CD14-positive monocyte (primary cell): ENCODE measurements around the genes UBAP2L, PMVK, PYGO2 and FLAD1.

DNA sequence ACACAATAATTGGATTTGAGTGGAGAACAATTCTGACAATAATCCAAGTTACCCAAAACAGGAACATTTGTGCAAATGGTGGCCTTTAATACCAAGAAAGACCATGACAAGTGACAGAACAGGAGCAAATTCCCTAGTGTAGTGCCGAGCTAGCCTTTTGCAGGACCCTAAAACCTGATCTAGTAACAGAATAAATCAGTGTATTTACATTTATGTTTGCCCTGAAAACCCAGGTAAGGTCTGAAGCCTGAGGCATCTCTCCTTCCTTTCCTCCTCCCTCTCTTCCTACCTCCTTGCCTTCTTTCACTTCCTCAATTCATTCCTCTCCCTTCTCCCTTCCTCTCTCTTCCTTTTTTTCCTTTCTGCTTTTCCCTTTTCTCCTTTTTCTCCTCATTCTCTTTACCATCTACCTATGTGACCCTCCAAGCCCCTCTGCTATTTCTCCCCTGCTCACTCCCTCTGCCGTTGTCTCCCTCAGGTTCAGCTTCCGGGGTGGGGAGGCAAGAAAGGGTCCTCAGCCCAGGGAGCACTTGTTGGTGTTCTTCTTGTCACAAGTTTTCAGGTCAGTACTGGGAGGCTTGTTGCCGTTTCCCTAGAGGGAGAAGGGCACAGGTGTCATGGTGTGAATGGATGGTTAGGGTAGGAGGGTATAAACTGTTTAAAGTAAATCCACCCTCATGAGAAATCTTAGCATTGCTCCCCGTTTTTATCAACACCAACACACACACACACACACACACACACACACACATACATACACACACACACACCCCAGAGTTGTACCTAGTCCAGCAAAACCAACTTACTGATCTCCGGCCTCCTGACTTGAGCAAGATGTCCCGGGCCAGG lies 4.3 kb downstream of the RAB13 start:
- CAGE, long polyA plus RNA, result no peak

- CAGE, long polyA plus RNA, result no peak
Observed at GRCh38 chr1:154183482-154184082, 8.3 kb downstream of the TPM3 start.

DNA sequence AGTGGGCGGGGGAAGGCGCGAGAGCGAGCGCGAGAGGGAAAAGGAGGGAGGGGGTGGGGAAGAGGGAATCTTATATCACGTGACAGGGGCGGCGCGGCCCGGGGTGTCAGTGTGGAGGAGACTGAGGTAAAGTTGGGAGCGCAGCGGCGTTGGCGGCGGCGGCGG lies at the start of gene UBAP2L:
TSS of gene UBAP2L (plus strand) at position 106 of the 165 bp plus-strand sequence.
- CAGE, long polyA plus RNA, result start-site peak on the plus strand centred at position 65 of the sequence, 90 bp wide, 144 and 203 reads in 2 replicates

DNA sequence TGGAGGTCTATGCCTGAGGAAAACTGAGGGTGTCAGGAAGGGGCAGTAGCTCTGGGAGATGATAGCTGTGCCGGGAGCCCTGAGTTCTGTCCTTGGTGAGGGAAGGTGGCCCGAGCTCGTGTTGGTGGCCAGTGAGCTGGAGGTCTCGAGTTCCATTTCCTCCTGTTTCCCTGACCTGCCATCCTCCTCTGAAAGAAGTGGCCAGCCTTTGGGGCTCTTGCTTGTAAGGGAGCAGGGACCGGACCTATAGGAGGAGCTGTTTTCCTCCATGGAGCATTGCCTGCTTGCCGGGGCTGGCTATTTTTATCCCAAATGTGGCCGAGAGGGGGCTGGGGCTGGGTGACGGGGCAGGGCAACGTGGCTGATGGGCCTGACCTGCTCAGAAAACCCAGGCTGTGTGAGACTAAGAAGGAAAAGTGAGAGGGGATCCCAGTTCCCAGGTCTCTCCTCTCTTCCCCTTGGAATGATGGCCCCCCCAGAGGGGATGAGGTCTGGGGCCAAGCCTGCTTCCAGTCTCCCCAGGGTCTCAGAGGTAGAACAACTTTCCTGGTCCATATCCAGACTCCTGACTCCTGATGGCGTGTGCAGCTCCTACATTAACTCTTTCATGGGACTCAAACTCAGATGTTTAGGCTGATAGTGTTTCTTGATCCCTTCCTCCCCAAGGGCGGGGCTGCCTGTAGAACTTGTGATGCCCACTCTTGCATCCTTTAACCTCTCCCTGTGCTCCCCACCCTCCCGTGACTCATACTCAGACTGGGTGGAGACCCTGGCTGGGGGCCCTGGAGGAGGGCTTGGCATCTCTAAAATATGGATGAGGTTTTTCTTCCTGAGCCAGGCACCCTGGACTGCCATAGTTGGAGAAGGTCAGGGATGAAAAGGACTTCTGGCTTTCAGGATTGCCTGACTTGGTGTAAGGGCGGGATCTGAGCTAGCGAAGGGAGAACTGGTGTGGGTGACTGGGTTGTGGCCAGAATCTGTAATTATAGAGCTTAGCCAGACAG lies 1.1 kb downstream of the ATP8B2 start:
- CAGE, long polyA plus RNA, result no peak

DNA sequence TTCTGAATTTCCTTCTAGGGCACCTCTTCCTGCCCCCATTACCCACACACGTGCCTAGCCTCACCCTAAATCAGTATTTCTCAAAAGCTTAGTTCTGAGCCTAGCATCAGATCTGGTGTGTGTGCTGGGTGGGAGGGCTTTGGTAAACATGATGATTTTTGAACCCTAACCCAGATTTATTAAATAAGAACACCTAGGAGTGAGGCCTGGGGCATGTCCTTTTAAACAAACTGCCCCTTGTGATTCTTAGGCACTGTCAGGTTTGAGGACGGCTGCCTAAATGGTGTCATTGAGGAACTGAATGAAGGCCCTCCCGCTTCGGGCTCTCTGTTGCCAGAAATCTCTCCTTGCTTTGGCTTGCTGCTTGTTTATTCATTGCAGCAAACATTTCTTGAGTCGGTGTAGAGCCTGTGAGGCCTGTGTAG lies 2.8 kb downstream of the IL6R start:
- CAGE, long polyA plus RNA, result no peak

GRCh38 chr1:154441849-154442456 lies 36.8 kb downstream of the IL6R start:
- CAGE, long polyA plus RNA, result no peak

DNA sequence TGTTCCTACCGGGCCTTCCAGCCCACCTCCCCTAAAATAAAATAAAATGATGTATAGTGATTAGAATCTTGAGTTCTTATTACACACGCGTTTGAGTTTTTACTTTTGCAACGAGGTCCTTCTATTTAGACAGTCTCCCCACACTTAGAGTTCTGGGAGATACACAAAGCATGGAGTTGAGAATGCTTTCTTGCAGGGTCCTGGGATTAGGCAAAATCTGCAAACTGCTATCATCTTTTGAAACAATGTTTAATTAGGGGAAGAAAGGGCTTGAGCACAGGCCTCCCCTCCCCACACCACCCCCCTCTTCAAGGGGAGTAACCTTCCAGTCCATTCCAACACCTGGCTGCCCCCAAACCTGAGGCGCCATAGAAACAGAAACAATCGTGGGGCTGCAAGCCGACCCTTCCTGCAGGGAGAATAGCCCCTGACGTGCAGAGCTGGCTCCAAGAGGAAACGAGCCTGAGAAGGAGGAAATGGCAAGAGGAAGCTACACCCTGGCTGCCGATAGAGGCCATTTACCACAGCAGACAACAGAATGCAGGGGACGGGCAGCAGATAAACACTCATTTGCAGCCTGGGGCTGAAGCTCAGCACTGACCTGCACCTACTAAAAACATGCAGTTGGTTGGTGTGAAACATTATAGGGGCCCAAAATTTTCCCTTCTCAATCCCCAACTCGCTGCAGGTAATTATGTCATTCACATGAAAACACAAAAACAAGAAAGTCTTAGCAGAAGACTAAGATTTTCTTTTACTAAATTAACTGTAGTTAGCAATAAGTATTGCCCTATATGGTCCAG lies 8.8 kb upstream of the TDRD10 start:
- CAGE, long polyA plus RNA, result no peak

GRCh38 chr1:154791908-154792315 lies 78.2 kb downstream of the KCNN3 start:
- CAGE, long polyA plus RNA, result no peak

DNA sequence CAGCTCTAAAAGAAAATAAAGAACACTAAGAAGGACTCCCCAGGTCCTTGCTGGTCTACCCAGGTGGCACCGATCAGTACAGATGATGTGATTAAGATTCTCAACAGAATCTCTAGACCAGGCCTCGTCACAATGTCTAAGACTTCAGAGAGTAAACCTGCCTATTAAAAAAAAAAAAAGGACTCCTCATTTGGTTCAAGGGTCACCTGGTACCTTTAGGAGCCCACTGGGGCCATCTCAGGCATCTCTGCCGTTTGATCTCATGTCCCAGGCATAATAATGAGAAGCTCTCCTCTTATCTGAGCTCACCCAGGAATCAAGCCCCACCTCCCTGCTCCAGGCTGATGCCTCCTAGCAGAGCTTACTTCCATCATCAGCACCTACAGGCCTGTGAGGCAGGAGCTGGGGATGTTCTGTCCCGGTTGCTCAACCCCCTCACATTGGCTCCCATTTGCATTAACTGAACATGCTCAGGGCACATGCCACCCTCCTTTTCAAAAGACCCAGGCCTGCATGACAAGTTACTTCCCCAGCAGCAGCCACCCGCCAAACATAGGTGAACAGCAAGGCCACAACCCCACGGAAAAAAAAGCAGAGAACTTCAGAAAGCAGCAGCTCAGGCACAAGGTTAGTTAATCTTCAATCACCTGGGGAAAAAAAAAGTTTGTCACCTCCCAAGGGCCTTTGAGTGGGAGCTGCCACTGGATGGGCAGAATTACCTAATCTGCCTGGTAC lies 4.7 kb downstream of the KCNN3 start:
- CAGE, long polyA plus RNA, result no peak

GRCh38 chr1:154936338-154937131 lies at the start of gene PMVK:
Gene PMVK, minus strand, starts transcription at chr1:154936719.
- CAGE, long polyA plus RNA, result start-site peak on the minus strand at chr1:154936620-154936653, 235 and 270 reads in 2 replicates; start-site peak on the minus strand at chr1:154936906-154936964, 58 and 144 reads in 2 replicates

DNA sequence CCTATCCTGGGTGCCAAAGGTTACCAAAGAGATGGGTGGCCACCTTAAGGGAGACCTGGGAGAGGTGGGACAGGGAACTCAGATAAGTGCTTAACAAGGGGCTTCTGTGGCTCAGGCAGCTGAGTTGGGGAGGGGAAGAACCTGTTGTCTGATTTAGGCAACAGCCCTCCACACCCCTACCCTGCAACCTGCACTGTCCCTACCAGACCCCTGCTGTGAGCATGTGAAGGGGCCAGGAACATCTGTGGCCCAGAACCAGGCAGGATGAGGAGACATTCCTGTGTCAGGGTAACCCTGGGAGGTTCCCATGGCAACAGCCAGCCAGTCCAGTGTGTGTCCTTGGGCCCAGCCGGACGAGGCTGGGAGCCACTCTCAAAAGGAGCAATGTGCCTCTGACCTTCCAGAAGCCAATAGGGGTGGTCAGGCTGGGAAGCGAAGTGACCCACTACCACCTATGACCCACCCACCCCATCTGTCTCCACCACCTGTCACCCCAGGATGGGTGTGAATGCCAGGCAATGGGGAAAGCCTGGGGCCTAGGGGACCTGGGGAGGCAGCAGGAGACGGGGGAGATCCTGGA lies 4.8 kb upstream of the PMVK start:
- CAGE, long polyA plus RNA, result no peak

DNA sequence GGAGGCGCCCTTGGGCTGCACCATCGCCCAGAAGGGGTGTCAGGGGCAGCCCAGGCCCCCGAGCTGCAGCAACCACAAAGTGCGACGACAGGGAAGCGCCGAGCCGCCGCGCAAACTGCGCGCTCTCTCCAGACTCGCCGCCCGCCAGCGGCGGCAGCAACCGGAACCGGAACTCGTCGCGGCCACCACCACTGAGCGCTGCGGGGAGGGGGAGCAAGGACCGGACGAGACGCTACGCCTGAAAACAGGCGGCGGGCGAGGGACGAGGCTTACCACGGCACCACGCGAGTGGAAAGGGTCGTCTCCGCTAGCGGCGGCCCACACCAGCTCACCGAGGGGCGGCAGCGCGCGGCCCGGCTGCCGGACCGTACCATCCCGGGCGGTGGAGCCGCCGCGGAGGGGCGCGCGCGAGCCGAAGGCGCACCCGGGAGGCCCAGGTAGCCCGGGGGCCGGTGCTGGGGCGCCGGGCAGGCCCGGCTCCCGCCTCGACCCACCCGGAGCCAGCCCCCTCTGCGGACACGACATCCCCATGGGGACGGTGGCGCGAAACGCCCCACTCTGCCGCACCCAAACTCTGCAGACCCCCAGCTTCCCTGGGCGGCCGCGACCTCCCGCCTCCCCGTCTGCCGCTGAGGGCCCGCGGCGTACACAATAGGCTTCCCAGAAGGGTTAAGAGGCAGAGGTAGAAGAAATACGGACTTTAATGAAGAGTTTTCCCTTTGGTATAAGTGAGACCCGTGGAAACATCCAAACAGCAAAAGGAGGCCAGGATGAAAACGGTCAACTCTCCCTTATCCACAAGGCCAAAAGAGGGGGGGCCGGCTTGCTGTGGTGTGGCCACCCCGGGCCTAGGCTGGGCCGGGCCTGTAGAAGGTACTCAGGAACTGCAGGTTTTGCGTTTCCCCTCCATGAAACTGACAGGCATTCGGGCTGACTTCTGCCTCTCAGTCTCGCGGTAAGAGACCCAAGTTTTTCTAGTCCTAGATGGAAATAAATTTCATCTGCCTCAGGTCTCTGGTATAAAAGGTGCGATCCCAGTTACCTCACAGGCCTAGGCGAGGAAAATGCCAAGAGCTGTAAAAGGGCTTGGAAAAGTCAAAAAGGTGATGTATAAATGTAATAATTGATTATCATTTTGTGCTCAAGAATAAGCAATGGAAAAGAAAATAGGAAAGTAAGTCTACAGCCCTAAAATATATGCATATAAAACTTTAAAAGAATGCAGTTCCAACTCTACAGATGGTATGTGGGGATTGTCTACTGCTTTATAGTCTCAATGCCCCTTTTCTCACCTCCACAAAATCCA lies at the start of gene PYGO2:
TSS of gene PYGO2 (minus strand) at position 168 of the 1,306 bp plus-strand sequence.
- CAGE, long polyA plus RNA, result no peak

- CAGE, long polyA plus RNA, result no peak
Observed at GRCh38 chr1:154969793-154970619, 541 bp downstream of the SHC1 start.

DNA sequence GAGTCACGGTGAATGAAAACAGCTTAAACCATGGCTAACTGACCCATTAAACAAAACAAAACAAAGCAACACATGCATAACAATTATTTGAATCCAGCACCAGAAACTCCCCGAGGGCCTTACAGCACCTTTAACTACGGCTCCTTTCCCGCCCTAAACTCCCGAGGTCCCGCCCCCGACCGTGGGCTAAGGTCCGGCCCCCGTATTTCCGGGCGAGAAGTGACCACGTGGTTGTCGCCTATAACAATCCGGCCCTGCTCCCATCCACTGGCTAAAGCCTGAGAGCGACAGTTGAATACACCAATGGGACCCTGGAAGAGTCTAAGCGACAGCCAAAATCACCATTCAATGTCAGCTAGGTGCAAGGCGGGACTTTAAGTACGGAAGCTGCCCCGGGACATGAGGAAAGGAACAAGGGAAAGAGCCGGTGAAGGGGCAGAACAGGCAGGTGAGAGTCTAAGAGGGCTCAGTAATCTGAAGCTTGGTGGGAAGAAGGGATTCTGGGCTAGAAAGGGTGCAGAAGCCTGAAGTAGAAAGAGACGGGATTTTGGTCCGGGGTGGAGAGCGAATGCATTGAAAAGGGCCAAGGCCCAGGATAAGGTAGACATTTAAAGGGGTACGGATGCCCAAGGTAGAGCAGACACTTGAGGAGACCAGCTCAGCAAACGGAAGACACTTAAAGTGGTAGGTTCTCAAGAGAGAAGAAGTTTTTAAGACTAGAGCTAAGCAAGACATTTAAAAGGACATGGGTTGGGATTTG lies at the start of gene FLAD1:
TSS of gene FLAD1 (plus strand) at position 395 of the 760 bp plus-strand sequence.
- CAGE, long polyA plus RNA, result start-site peak on the plus strand centred at position 407 of the sequence, 30 bp wide, 1,114 and 1,283 reads in 2 replicates

GRCh38 chr1:155001993-155002701 lies 455 bp upstream of the ZBTB7B start:
- CAGE, long polyA plus RNA, result start-site peak on the plus strand at chr1:155002634-155002669, 699 and 116 reads in 2 replicates

DNA sequence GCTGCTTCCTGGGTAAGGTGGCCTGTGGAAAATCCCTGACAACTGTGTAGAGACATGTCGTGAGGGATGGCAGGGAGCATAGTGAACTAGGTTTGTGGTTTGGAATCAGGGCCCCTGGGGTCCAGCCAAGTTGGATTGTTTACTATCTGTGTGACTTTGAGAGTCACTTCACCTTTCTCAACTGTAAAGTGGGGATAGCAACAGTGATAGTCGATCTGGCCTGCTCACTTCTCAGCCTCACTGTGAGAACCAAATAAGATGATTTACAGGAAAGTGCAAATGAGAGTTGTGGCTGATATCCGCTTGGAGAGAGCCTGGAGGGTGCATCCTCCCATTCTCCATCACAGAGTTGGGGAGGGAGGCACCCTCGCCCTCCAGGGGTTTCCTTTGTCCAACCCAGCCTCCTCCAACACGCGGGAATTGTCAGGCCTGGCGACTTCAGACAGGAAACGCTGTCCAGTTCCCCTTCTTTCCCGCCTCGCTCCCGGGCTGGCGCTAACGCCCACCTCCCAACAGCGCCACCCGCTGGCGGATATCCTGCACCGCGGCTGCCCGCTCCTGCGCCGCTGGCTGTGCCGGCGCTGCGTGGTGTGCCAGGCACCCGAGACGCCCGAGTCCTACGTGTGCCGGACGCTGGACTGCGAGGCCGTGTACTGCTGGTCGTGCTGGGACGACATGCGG lies 875 bp upstream of the ADAM15 start:
- CAGE, long polyA plus RNA, result no peak

DNA sequence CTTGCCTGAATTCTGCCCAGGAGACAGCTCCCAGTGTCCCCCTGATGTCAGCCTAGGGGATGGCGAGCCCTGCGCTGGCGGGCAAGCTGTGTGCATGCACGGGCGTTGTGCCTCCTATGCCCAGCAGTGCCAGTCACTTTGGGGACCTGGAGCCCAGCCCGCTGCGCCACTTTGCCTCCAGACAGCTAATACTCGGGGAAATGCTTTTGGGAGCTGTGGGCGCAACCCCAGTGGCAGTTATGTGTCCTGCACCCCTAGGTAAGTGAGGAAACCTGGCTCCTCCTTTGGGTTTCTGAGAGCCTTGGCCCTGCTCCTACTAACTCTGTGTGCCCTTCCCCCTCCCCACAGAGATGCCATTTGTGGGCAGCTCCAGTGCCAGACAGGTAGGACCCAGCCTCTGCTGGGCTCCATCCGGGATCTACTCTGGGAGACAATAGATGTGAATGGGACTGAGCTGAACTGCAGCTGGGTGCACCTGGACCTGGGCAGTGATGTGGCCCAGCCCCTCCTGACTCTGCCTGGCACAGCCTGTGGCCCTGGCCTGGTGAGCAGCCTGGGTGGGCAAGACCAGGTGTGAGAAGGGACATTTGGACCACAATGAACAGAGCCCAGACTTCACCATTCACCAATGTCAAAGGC lies 5.5 kb upstream of the EFNA4 start:
- CAGE, long polyA plus RNA, result no peak

- CAGE, long polyA plus RNA, result no peak
Observed at GRCh38 chr1:155104838-155105346, 22.8 kb upstream of the EFNA1 start.

DNA sequence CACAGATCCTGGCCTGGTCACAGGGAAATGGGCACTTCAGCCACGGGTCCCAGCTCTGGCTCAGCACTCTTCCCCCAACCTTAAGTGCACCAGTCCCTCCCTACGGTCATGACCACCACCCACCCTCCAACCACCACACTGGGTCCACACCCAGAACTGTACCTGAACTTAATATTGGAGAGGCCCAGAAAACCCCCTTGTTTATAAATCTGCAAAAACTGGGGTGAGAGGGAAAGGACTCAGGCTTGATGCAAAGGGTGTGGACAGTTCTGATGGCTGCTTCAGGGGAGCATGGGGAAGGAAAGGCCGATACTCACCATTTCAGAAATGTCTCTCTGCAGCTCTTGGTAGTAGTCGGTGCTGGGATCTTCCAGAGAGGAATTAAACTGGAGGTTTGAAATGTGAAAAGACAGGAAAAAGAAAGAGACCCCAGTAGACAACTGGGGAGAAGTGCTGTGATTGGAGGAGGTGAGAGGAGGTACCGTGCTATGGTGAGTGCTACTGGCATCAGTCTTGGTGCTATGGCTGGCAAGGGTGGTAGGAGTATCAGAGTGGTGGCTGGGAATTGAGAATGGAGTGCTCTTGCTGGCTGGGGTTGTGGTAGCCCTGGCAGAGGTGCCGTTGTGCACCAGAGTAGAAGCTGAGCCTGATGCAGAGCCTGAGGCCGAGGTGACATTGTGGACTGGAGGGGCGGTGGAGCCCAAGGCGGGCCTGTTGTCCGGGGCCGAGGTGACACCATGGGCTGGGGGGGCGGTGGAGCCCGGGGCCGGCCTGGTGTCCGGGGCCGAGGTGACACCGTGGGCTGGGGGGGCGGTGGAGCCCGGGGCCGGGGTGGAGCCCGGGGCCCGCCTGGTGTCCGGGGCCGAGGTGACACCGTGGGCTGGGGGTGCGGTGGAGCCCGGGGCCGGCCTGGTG lies 14.5 kb downstream of the TRIM46 start:
- CAGE, long polyA plus RNA, result no peak

DNA sequence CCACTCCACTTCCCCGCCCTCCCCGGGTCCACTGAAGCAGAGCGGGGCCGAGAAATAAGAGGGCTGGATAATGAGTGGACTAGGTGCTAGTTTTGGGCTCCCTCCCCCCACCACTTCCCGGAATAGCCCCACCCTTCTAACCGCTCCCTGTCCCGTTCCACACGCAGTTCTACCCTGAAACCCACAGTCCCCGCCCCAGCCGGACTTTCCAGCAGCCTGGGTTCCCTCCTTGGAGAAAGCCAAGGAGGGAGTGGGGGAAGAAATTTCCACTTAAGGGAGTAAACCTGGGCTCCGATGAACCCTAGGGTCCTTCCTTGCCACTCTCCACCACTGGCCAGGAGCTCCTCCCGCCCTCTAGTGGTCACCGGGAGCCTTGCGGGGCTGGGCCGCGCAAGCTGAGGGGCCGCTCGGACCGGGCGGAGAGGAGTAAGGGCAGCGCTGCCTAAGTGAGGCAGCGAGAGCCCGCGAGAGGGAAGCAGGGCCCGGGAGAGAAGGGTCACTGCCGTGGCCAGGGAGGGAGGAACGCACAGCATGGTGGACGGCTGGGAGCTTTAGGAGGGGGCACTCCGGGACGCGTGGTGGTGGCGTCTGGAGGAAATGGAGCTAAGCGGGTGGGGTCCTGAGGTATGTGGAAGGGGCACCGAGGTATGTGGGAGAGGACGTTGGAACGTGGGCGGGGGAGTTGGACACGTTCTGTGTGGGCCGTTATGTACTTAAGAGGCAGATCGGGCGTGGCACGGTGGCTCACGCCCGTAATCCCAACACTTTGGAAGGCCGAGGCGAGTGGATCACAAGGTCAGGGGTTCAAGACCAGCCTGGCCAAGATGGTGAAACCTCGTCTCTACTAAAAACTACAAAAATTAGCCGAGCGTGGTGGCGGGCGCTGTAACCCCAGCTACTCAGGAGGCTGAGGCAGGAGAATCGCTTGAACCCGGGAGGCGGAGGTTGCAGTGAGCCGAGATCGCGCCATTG lies 14.1 kb downstream of the THBS3 start:
- CAGE, long polyA plus RNA, result no peak